ENCODE measurements around a stretch of chr7.

DNA sequence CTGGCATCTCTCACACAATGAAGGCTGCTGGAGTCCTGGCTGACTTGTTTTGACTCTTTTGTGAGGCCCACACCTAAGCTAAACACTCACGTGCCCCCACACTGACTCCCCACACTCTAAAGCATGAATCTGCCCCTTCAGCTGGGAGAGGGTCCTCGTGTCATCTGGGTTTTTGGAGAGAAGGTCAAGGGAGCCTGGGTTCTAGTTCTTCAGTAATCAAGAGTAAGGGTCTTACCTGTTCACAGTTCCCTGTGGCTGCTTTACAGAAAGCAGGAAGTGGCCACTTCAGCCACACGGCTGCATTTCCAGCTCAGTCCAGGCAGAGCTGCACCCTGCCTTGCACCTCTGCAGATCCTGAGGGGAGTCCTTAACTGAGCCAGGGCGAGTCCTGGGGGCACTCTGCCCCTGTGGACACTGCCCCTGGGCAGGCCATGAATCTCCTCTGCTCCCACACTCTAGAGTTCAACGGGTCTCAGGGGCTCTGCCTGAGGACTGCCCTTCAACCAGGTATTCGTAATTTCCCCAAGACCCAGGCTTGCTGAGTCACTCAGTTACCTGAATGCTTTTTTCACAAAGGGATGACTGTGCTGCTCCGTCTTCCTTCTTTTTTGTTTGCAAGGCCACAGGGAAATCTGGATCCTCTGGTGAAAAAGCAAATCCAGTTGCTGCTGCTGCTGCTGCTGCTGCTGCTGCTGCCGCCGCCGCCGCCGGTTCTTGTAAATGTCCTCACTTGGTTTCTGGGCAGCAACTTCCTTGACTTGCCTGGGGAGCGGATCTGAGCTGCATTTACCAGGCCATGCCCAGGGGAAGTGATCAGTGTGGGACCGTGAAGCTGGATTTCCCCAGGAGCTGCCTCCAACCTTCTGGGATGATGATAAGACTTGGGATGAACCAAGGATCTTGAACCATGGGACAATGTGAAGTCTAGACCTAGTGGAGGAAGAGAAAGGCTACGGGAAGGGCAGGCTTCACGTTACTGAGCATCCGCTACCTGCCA is 157.3 kb upstream of the FAM20C start:
- PRO-cap: no peak

DNA sequence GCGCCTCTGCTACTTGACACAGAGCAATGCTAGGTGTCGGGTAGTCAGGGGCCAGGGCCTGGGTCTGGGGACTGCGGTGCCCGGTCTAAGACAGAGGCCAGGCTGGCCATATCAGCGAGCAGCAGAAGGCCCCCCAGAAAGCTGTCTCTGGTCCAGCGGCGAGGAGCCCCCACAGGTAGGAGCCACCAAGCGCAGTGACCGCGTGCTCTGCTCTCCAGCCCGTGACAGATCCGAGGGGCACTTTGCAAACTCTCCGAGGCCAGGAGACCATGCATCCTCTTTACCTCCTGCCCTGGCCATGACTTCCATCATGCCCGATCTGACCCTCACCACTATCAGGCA is 129.6 kb upstream of the FAM20C start:
- PRO-cap: no peak

GRCh38 chr7:119076-119923 is 73.1 kb upstream of the FAM20C start:
- PRO-cap: no peak

- PRO-cap: no peak
Observed at GRCh38 chr7:129720-130456, 62.5 kb upstream of the FAM20C start.

- PRO-cap: no peak
Observed at GRCh38 chr7:201955-202529, 9.7 kb downstream of the FAM20C start.

GRCh38 chr7:248135-249206 is 41.5 kb upstream of the FOXL3 start:
- PRO-cap: no peak

DNA sequence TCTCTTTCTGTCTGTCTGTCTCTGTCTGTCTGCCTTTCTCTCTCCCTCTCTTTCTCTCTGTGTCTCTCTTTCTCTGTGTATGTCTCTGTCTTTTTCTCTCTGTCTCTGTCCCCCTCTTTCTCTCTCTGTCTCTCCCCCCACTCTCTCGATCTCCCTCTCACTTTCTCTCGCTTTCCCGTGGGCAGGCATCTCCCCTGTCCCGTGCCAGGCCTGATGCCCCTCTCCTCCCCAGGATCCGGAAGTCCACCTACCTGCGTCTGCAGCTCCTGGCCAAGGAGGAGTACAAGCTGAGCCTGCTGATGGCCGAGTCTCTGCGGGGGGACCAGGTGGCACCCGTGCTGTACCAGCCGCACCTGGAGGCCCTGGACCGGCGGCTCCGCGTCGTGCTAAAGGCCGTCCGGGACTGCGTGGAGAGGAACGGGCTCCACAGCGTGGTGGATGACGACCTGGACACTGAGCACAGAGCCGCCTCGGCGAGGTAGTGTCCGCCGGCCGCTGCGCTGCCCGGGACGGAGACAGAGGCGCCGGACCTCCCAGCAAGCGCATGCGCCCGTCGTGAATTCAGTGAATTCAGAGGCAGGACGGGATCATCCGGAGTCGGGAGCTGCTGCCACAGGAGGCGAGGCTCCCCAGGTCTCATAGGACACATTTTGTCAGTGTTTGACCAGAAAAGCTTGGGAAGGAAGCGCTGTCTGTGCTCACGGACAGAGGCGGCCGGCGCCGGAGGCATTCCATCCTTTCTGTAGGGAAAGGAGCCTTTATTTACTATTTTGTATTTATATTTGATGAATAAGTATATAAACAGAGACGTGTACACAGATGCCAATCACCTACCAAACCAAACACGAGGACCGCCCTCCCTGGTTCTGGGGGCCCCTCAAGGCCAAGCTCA is 30.2 kb upstream of the FOXL3 start:
- PRO-cap: no peak

- PRO-cap: bidirectional peak, plus-strand start at chr7:362681, minus-strand start at chr7:362535
Observed at GRCh38 chr7:362293-363145, 72.5 kb downstream of the FOXL3 start.

GRCh38 chr7:368848-369543 is 79.0 kb downstream of the FOXL3 start:
- PRO-cap: no peak

GRCh38 chr7:372706-373368 is 82.9 kb downstream of the FOXL3 start:
- PRO-cap: no peak

- PRO-cap: no peak
Observed at GRCh38 chr7:503549-504179, 16.0 kb downstream of the PDGFA start.

GRCh38 chr7:511901-512566 is 7.6 kb downstream of the PDGFA start:
- PRO-cap: no peak

- PRO-cap: no peak
Observed at GRCh38 chr7:515550-515869, 4.1 kb downstream of the PDGFA start.

DNA sequence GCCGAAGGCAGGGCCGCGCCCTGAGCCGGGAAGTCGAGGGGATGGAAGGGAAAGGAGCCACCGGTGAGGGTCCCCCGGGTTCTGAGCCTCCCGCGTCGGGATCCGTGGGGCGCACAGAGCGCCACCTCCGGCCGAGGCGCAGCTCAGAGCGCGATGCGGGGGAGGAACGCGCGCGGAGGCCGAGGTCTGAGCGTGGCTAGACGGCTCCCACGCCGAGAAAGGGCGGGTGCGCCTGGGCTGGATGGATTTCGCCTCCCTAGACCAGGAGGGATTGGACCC is 856 bp upstream of the PDGFA start:
- PRO-cap: no peak

- PRO-cap: no peak
Observed at GRCh38 chr7:522697-523192, 3.1 kb upstream of the PDGFA start.

DNA sequence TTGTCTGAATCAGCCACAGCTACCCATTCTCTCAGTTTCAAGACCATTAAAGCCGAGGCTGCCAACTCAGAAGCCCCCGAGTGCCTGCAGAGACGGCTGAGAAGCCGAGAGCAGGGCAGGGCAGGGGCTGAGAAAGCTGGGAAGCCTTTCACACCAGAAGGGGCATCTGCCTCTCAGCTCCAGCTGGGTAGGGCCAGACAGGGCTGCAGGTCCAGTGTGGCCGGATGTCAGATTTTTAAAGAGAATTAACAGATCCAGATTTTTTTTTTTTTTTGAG is 54.5 kb upstream of the PDGFA start:
- PRO-cap: no peak

DNA sequence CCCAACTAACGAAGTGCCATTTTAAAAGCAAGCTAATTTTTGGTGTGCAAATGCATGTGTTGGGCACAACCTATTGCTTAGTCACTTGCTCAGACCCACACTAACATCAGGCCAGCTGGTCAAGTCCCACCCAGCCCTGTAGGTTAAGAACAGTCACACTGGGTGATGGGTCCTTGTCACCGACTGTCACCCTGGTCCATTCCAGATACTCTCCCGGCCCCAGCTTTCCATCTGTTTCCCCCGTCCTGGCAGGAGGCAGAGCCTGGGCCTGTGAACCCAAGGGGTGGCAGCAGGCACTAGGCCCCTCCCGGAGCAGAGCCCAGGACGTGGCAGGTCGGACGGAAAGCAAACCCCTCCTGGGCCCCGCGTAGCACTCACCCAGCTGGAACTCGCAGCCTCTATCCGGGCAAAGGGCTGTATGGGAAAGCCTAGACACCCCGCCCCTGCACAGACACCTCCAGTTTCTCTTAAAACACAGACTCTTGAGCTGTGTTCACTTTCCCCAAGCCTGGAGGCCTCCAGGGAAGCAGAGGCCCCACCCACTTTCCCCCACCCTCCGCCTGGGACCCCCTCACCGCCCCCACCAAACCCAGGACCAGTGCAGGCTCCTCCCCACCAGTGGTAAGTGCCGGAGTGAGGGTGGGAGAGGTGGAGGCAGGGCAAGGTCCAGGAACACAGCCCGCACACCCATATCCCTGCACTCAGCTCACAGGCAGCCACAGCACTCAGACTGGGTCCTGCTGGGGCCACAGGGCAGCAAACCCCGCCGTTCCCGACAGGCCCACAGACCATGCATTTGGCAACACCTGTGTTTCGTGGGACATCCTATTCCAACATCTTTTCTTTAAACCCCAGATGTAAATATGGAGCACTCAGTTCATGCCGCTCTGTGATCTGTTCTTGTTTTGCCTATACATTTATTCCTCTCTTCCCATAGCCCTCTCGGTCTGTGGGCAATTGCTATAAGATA is 98.1 kb upstream of the PDGFA start:
- PRO-cap: no peak

- PRO-cap: no peak
Observed at GRCh38 chr7:620104-620625, 100.5 kb upstream of the PDGFA start.

- PRO-cap: unidirectional peak, plus-strand start at chr7:711534
Observed at GRCh38 chr7:711057-711782, 15.3 kb upstream of the DNAAF5 start.

DNA sequence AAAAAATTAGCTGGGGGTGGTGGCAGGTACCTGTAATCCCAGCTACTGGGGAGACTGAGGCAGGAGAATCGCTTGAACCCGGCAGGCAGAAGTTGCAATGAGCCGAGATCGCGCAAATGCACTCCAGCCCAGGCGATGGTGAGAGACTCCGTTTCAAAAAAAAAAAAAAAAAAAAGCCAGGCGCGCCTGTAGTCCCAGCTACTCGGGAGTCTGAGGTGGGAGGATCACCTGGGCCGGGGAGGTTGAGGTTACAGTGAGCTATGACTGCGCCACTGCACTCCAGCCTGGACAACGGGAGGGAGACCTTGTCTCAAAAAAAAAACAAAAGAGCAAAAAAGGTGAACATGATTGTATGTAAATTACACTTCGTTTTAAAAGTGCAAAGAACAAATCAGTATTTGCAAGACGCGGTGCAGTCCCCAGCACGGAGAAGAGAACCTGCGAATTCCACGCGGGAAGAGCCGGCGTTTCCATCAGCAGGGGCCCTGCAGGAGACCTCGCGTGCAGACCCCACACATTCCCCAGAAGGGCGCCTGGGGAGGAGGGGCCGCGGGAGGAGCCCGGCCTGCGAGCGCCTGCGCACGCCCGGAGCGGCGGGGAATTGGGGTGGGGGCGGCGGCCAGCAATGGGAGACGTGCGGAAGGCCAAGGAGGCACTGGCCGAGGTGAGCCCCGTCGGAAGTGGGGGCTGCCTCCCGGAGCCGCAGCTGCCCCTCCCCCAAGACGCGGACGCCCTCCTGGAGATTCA is 16.8 kb upstream of the SUN1 start:
- PRO-cap: no peak

Measured in colic lymph node (tissue), 1 donor.